Non-pigmented ciliary epithelial cell (primary cell): Measurements from ENCODE around the genes INO80D, ADAM23, FAM237A and CPO.

- RRBS = 2% methylated on average over 23 of the region's 72 CpGs
These were observed 415 bp upstream of the RAPH1 start for GRCh38 chr2:203535330-203536102.

GRCh38 chr2:203584774-203585324, 49.7 kb upstream of the RAPH1 start:
- RRBS = no CpG with 5 or more reads among the region's 2 CpGs

GRCh38 chr2:203604049-203604452, 69.0 kb upstream of the RAPH1 start:
- RRBS = no CpG with 5 or more reads among the region's 6 CpGs

DNA sequence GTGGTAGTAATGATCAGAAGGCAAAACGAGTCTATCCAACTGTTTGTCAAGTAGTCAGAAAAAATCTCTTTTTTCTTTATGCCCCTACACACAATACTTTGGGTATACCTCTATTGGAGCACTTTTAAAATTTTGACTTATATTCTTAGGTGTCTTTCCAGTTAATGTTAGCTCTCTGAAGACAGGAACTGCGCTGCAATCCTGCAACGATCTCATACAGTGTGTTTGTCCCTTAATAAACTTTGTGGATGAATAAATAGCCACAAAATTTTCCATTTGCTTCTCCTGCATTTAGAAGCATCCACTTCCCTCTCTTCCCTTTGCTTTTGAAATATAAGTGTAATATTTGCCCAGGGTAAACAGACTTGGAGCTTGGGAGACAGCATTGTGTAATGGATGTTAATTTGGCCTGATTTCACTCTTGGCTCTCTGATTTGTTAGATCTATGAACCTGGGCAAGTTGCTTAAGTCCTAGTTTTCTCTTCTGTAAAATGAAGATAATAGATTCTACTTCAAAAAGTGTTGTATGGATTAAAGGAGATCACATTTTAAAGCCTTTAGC, 58.2 kb upstream of the CD28 start:
- RRBS = no CpG with 5 or more reads among the region's 3 CpGs

GRCh38 chr2:203707482-203707865, 1.0 kb downstream of the CD28 start:
- RRBS = no CpG with 5 or more reads among the region's 4 CpGs

DNA sequence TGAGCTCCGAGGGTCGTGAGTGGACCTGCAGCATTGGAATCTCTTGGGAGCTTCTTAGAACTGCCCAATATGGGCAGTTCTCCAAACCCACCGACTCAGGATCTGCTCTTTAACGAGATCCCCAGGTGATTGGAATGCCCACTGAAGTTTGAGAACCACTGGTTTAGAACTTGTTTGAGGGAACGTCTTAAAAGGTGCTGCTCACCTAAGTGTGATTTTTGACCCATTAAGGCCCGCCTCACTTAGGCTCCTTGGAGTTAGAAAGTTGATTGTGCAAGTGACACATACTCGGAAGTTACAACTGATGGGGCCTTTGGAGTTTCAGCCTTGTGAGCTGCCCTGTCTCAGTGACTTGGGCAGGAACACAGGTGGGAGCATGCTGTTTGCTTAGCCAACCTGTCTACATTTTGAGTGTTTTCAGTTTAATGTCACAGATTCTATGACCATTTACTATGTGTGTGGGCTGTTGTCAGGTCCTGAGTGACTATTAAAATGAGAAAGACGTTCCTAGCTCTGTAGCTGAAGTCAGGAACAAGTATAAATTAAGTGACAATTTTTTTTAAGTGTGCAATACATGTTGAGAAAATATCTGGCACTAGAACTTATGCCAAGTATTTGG, 1.1 kb downstream of the PARD3B start:
- RRBS = no CpG with 5 or more reads among the region's 8 CpGs

GRCh38 chr2:204743459-204744370, 198.4 kb downstream of the PARD3B start:
- RRBS = no CpG with 5 or more reads among the region's 4 CpGs

DNA sequence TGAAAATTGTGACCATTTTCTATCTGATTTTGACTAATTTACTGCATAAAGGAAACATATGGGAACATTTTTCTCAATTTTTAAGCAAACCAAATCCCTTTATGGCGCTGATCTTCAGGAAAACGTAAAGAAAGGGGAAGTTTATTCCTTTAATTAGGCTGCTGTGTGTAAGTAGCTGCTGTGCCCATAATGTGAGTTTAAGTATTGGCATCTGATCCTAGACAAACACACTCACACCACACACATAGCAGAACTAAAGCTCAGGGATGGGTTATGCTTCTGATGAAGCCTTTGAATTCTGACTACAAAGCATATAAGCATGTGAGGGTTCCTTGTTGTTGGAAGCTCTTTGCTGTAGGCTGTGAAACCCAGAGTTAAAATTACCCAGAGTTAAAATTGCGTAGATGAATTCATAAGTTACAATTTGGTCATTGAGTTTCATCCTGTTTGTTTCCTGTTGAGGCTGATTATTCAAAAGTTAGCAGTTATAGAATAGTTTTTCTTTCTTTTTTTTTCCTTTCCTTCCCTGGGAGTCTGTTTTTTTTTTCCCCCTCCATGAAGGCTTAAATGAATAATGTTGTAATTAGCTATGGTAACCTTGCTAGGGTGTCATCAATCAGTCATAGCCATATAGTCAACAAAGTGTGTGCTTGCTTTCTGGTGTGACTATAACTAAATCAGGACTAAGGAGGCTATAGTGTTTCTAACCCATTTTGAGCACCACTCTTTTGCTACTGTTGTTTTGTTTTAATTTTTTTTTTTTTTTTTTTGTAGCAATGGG, 426.0 kb downstream of the PARD3B start:
- RRBS = no CpG with 5 or more reads among the region's 3 CpGs

- RRBS = no CpG with 5 or more reads among the region's 8 CpGs
These were observed 100.0 kb upstream of the NRP2 start for GRCh38 chr2:205582106-205582805.

GRCh38 chr2:205687242-205687793, 5.0 kb downstream of the NRP2 start:
- RRBS = no CpG with 5 or more reads among the region's 13 CpGs

GRCh38 chr2:205698851-205699309, 16.6 kb downstream of the NRP2 start:
- RRBS = no CpG with 5 or more reads among the region's 3 CpGs

GRCh38 chr2:205704533-205704921, 22.2 kb downstream of the NRP2 start:
- RRBS = no CpG with 5 or more reads among the region's 4 CpGs

DNA sequence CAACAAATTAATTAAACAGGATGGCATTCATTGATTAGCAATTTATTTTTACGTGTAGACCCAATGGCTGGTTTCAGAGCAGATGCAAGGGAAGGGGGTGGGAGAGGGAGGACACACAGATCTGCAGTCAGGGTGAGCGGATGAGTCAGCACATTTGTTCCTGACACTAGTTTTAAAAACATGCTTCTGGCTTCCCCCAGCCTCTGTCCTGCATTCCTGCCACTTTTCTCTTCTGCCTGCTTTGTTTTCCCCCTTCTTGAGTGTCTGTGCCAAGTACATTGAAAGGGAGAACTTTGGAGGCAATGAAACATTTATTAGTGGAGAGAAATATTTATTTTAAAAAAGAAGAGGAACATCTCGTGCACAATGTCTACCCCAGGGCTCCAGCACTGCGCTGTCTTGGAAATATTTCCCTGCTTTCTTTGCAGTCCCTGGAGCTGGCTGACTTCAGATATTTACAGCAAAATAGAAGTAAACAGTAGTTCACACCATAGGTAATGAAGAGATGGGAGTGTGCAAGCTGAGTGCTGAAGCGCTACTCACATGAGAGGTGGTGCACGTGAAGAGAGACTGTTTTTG, 52.2 kb downstream of the NRP2 start:
- RRBS = no CpG with 5 or more reads among the region's 6 CpGs

- RRBS = 1% methylated on average over 13 of the region's 43 CpGs
These were observed at the start of gene INO80D for GRCh38 chr2:206085707-206086436. Gene INO80D, minus strand, starts transcription at chr2:206086174.

GRCh38 chr2:206442596-206443150, 659 bp upstream of the ADAM23 start:
- RRBS = no CpG with 5 or more reads among the region's 24 CpGs

DNA sequence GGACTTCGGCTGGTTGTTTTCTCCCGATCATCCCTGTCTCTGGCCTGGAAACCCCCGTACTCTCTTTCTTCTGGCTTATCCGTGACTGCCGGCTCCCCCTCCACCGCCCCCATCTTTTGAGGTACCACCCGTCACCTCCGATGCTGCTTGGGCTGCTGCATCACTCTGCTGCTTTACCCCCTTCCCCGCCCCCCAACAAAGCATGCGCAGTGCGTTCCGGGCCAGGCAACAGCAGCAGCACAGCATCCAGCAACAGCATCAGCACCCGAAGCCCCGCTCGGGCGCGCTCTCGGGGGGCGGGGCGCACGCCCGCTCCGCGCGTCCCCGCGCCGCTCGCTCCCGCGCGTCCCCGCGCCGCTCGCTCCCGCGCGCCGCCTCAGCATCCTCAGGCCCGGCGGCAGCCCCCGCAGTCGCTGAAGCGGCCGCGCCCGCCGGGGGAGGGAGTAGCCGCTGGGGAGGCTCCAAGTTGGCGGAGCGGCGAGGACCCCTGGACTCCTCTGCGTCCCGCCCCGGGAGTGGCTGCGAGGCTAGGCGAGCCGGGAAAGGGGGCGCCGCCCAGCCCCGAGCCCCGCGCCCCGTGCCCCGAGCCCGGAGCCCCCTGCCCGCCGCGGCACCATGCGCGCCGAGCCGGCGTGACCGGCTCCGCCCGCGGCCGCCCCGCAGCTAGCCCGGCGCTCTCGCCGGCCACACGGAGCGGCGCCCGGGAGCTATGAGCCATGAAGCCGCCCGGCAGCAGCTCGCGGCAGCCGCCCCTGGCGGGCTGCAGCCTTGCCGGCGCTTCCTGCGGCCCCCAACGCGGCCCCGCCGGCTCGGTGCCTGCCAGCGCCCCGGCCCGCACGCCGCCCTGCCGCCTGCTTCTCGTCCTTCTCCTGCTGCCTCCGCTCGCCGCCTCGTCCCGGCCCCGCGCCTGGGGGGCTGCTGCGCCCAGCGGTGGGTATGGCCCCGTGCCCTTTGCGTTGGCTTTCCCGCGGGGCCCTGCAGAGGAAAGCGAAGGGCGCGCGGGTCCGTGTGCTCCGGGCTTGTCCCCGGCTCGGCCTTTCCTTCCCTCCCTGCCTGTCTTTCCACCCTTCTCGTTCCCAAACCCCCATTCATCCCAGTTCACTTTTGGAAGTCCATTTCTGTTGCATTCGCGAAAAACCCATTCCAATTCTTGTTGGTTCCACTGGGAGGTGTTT, at the start of gene ADAM23:
TSS of gene ADAM23 (plus strand) at position 382 of the 1,175 bp plus-strand sequence.
- RRBS = 3% methylated on average over 47 of the region's 134 CpGs

DNA sequence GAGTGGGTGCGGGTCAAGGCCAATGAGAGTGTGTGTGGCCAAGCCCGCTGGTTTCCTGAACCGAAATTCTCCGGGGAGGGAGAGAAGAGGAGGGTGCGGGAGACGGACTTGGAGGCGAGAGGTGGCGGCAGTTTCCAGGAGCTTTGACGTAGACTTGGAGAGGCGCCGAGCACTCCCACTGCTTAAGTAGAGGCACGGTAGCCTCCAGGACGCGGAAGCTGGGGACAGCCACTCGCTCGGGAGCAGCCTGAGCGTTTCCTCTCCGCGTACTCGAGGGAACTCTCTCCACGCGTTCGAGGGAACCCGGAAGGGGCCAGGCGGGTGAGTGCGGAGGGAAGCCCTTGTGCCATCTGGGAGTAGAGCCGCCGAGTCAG, at the start of gene FAM237A:
TSS of gene FAM237A (plus strand) at position 282 of the 374 bp plus-strand sequence.
- RRBS = 3% methylated on average over 4 of the region's 28 CpGs

- RRBS = no CpG with 5 or more reads among the region's 9 CpGs
These were observed 18.2 kb downstream of the DYTN start for GRCh38 chr2:206699964-206700524.

GRCh38 chr2:206939456-206939841, at the start of gene CPO:
Gene CPO, plus strand, starts transcription at chr2:206939518.
- RRBS = no CpG with 5 or more reads among the region's 1 CpG

GRCh38 chr2:207082540-207083101, 83.1 kb downstream of the KLF7 start:
- RRBS = no CpG with 5 or more reads among the region's 4 CpGs